Heart (tissue), 3 donors: ENCODE measurements around a stretch of chr4.

DNA sequence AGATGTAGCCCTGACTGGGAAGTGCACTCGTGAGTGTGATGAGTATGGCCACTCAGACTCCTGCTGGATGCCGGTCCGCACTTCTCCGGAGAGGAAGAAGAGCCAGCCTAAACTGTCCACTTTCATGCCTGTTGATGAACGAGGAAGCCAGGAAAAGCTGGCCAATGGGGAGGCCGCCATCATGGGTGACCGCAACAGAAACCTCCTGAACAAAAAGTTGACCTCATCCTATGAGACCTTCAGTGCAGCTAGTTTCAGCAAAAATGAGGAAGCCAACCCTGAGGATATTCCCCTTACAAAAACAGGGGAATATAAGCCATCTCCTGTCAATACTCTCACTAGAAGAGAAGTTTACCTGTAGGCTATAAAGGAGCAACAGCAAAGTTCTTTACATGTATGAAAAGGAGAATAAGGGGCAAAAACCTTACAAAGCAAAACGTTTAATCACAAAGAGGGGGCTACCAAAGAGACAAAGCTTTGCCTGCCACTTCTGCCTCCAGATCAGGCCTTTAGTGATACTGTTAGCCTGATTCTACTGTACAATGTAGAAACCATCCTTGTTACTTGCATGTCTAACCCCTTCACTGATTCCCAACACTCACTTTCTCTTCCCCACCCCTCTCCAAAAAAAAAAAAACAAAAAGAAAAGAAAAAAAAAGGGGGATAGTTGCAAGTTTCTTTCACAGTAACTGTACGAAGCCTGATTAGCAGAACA, 422.5 kb downstream of the PCDH7 start:
- RAMPAGE, long total RNA, 2 experiments: no peak in any of the 2 experiments

- RAMPAGE, long total RNA, 2 experiments: no peak in any of the 2 experiments
Measured at GRCh38 chr4:36284720-36284994, 3.2 kb downstream of the DTHD1 start.

- RAMPAGE, long total RNA, 2 experiments: no peak in any of the 2 experiments
Measured at GRCh38 chr4:37584500-37585376, 101.4 kb downstream of the RELL1 start.

DNA sequence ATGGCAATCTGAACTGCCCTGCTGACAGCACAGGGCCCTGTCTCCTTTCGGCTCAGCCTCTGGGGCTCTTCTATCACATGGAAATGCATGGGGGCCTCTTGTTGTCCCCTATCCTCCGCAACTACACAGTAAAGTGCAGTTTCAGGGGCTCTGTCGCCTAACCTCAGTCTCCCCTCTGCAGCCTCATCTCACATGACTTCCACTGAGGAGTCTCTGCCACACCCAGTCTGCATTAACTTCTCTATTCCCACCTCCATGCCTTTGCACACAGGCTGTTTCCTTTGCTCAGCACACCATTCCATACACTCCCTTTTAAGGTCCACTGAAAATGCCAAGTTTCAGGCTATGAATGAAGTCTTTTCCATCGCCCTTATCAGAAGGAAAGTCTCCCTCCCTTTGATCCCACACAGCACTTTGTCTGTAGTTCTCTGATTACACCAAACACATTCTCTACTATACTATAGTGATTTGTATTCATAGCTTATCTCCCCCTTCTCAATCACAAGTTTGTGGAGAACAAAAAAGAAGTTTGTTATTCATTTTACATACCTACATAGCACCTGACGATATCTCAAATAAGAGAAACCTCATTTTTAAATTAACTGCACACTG, 12.4 kb downstream of the RELL1 start:
- RAMPAGE, long total RNA, 2 experiments: no peak in any of the 2 experiments

DNA sequence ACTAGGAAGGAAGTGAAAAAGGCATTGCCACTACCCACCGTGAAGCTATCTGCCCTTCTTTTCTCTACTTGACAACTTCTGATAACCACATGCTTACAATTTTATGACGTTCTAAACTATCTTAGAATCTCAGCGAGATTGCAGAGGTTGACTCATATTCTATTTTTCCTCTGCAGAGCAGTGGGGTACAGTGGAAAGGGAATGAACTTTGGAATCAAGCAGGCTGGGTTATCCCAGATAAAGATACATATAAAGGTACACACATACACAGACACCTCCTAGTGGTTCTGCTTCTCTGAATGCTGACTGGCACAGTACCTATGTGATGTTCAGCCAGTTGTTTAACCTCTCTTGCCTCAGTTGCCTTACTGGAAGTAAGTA, 3.1 kb downstream of the RELL1 start:
- RAMPAGE, long total RNA, 2 experiments: no peak in any of the 2 experiments

DNA sequence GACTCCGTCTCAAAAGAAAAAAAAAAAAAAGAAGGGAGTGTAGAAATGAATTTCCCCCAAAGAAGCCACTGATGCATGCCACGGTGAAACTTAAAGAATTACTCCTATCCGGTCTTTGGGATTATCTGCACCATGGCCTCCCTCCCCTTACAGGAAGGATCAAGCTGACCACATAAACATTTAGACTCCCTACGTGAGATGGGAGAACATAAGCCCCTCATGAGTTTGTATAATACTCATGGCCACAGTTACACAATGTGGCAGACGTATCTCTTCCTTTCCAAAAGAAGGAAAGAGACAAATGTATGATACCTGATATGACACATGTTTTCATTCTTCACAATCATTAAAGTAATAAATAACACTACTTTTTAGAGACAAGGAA, 3.3 kb upstream of the PTTG2 start:
- RAMPAGE, long total RNA, 2 experiments: no peak in any of the 2 experiments

GRCh38 chr4:37976890-37977744, 16.9 kb downstream of the PTTG2 start:
- RAMPAGE, long total RNA, 2 experiments: no peak in any of the 2 experiments

DNA sequence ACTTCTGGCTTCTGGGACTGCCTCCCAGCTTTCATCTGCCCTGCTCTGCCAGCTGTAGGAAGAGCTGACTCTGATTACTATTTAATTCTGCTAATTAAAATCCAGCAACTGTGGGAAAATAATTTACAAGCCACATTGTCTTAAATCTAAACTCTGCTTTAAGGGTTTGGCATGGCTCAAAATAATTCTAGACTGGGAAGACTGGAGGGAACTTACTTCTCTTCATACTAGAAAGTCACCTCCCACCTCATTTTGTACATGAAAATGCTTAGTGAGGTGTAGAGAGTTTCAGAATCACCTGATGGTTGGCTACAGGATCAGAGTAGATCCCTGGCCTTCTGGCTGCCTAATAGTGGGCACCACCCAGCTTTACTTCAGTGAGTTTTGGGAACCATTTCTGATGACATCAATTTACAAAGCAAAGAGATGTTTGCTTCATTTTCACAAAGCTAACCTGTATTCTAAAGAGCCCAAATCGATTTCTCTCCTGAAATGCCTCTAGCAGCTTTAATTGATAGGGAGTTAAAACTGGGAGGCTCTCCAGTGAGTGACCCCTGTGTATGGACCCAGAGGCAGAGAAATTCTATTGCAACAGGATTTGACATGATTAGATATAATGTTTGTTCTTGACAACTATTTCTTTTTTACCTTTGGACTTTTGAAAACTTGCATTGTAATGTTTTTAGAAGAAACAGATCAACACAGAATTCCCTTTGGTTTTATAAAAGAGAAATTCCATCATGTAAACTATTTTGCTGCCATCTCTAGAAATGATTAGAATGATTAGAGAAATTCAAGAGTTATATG, 180.5 kb downstream of the PTTG2 start:
- RAMPAGE, long total RNA, 2 experiments: no peak in any of the 2 experiments

DNA sequence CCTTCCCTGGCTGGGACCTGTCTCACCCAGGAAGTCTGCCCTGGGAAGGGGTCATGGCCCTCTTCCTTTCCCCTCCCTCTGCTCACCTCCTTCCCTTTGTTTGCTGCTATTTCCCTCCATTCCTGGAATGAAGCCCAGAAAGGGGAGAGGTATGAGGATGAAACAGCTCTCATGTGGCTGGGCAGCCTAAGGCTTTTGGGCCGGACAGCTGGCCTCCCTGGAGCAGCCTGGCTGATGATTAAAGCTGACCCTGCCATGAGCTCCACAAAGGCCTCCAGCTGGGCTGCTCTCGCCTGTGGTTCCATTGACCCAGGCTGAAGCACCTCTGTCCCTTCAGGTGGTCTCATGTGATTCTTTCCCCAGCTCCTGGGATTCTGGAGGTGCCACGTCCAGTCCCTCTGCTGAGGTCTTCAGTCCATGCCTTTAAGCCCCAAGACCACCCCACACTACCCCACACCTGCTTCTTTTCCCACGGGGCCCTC, 202.1 kb downstream of the PTTG2 start:
- RAMPAGE, long total RNA, 2 experiments: no peak in any of the 2 experiments

- RAMPAGE, long total RNA, 2 experiments: no peak in any of the 2 experiments
Measured at GRCh38 chr4:38449879-38450130, 214.2 kb upstream of the KLF3 start.

GRCh38 chr4:38562570-38563411, 101.2 kb upstream of the KLF3 start:
- RAMPAGE, long total RNA, 2 experiments: no peak in any of the 2 experiments

DNA sequence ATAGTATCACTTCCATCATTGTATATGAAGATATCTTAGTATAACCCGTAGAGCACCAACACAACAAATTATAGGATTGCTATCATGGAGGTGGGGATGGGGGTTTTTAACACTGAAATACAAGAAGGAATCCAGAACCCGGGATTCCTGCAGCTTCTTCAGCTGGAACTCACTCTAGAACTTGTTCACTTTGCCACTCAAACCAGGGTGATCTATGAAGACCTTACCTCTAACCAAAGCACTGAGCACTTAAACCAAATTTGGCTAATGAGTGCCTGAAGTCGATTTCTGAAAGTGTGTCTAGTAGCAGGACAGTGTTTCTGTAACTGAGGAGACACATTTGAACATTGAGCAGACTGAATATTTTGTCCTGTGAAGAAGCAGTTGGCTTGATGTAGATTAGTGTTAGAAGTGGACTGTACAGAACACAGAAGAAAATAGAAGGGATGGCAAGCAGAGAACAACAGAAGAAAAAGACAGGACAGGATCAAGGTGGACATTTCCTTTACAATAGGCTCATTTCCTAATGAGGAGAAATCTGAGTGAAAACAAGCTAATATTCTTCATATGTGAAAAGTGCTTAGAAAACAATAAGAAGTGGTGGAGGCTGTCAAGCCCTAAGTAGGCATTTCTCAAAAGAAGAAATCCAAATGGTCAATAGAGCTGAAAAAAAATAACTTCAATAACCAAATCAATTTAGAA, 14.8 kb downstream of the KLF3 start:
- RAMPAGE, long total RNA, 2 experiments: no peak in any of the 2 experiments

GRCh38 chr4:38690170-38690672, 26.2 kb downstream of the KLF3 start:
- RAMPAGE, long total RNA, 2 experiments: no peak in any of the 2 experiments

DNA sequence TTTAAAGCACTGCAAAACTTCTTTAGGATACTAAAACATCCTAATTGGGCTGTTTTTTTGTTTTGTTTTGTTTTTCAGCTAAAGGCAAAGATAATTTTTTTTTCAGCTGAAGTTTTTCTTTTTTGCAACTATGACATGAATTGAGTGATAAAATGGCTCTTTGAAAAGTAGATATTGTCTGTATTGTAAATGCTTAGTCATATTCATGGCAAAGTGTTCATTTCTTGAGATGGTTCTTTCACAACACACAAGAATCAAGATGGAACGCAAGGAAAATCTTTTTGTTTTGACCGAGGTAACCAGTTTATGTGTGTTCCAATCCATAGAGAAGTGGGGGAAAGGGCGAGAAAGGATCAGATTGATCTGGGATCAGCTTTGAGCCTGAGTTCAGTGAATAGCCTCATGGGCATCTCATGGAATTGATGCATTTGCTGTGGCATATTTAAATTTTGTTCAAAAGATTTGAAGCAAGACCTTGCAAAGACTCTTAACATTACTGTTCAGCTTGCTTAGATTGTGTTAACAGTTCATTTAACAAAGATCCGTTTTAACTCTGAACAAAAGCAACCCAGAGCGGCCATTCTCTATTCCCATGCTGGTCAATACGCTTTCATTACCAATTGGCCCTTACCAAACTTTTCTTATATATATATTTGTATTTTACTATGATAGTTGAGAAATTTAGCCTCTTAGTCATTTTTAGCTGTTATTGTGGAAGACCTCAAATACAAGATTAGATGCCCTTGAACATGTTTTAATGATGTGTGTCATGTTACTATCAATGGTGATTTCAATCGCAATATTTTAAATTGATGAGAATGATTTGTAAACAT, 35.4 kb downstream of the KLF3 start:
- RAMPAGE, long total RNA, 2 experiments: no peak in any of the 2 experiments

DNA sequence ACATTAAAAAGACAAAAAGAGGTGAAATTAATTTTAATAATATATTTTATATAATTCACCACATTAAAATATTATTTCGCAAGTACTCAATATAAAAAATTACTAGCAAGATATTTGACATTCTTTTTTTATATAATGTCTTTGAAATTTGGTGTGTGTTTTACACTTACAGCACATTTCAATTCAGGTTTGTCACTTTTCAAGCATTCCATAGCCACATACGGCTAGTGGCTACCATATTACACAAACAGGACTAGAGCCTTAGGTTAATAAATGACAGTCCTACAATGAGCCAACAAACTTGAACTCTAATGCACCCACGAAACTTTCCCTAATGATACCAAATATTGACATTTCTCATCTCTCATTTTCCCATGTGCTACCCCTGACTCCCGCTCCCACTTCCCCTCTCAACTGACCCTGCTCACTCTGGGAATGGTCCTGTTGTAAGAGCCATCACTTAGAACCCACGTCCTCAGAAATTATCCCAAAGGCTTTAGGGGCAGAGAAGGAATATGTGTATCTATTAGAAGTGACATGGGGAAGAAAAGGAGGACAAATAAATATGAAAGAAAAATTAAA, 4.9 kb upstream of the TLR10 start:
- RAMPAGE, long total RNA, 2 experiments: no peak in any of the 2 experiments

DNA sequence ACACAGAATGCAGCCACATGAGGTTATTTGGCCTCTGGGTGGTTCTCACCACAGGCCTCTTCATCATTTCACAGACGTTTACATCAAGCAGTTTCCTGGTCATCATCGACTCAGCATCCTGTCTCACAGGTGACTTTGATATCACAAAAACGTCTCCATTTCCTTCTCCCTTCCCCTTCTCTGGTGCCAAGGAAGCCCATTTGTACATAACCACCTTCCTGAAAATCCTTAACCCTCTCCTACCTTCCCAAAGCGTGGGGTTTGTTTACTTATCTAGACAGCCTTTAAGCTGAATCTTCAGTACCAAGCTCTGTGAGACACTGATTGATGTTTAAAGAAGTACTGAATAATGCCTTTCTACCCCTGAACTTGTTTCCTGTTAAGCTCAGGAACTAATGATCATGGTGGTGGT, 81.9 kb downstream of the FAM114A1 start:
- RAMPAGE, long total RNA, 2 experiments: no peak in any of the 2 experiments

- RAMPAGE, long total RNA, 2 experiments: no peak in any of the 2 experiments
Measured at GRCh38 chr4:38965683-38966193, 66.5 kb downstream of the TMEM156 start.

DNA sequence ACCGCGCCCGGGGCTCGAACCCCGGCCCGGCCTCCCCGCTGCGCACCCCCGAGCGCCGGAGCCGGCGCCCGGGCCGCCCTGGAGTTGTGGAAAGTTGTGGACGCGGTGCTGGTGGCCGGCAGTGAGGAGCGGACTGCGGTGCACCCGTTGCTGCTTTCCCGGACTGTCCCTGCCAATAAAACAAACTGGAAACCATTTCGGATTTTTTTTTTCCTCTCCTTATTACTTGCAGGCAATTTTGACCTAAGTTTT, 13.0 kb upstream of the TMEM156 start:
- RAMPAGE, long total RNA, 2 experiments: no peak in any of the 2 experiments

DNA sequence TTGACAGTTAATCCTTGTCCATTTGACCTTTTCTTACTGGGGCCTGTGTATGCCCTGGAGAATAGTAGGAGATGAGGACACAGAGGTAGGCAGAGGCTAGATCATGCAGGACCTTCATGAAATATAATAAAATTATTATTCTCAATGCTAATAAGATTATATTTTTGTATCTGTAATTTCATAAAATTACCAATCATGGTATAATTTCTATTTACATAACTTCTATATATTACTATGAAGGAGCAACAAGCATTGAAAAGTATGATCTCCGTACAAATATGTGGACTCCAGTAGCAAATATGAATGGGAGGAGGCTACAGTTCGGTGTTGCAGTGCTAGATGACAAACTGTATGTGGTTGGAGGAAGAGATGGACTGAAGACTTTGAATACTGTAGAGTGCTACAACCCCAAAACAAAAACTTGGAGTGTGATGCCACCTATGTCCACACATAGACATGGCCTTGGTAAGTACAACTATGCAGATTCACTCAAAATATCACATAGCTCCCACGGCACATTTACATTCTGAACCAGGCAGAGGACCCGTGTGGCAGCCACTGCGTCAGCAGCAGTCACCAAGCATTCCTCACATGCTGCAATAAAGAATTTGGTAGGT, 41.1 kb downstream of the KLHL5 start:
- RAMPAGE, long total RNA, 2 experiments: no peak in any of the 2 experiments

- RAMPAGE, long total RNA, 2 experiments: no peak in any of the 2 experiments
Measured at GRCh38 chr4:39135151-39135758, 47.1 kb upstream of the WDR19 start.